ENCODE measurements around the genes USP51, RRAGB, SPIN2B, MTMR8 and ZC4H2.

GRCh38 chrX:54807836-54808007 lies 177 bp downstream of the MAGED2 start:
- RRBS, result no CpG with 5 or more reads among the region's 3 CpGs

DNA sequence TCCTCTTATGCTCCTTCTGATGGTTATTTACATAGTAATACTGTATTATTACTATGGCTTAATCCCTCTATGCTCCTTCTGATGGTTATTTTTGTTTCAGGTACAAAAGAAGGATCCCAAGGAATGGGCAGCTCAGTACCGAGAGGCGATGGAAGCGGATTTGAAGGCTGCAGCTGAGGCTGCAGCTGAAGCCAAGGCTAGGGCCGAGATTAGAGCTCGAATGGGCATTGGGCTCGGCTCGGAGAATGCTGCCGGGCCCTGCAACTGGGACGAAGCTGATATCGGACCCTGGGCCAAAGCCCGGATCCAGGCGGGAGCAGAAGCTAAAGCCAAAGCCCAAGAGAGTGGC lies 7.6 kb downstream of the MAGED2 start:
- RRBS, result 86% methylated on average over 4 of the region's 12 CpGs

DNA sequence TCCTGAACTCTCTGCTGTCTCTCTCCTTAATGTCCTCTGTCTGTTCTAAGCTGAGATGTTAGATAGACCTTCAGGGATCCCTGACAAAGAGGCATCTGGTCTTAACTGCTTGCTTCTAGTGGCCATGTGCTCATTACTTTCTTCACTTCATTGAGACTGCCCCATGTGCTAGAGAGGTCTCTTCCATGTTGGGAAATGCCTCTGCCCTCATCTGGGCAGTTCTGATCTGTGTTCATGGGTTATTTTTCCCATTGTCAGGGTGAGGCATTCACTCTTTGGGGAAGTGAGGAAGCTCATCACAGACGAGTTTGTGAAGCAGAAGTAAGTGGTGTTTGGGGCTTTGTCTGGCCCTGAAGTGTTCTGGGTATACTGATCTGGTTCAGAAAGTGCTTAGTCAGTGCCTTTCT lies 6.2 kb downstream of the TRO start:
- RRBS, result no CpG with 5 or more reads among the region's 1 CpG

- RRBS, result no CpG with 5 or more reads among the region's 10 CpGs
Measured at GRCh38 chrX:55279932-55280251, 15.2 kb upstream of the PAGE3 start.

- RRBS, result no CpG with 5 or more reads among the region's 24 CpGs
Measured at GRCh38 chrX:55489670-55490352, at the start of gene USP51. Gene USP51 (minus strand): TSS chrX:55489848.

- RRBS, result no CpG with 5 or more reads among the region's 35 CpGs
Measured at GRCh38 chrX:55717268-55717998, at the start of gene RRAGB. Gene RRAGB (plus strand): TSS chrX:55717749.

- RRBS, result no CpG with 5 or more reads among the region's 43 CpGs
Measured at GRCh38 chrX:56563929-56565145, 910 bp downstream of the UBQLN2 start.

- RRBS, result 2% methylated on average over 17 of the region's 63 CpGs
Measured at GRCh38 chrX:57120886-57122236, at the start of gene SPIN2B. Gene SPIN2B (minus strand): TSS chrX:57121548.

- RRBS, result no CpG with 5 or more reads among the region's 12 CpGs
Measured at GRCh38 chrX:57593677-57594573, 2.1 kb downstream of the ZXDB start.

DNA sequence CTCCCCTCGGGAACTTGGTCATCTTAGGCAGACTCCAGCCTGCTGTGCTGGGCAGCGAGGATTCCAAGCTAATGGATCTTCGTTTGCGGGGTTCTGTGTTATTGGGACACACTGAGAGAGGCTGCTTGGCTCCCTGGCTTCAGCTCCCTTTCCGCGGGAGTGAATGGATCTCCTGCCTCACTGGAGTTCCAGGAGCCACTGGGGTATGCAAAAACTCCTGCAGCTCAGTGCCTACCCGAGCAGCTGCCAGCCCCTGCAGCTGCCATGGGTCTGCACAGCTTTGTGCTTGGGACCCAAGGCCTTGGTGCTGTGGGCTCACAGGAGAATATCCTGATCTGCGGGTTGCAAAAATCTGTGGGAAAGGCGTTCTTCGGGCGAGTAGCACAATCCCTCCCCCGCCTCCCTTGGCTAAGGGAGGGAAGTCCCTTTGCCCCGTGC lies 15.8 kb downstream of the ZXDB start:
- RRBS, result no CpG with 5 or more reads among the region's 13 CpGs

DNA sequence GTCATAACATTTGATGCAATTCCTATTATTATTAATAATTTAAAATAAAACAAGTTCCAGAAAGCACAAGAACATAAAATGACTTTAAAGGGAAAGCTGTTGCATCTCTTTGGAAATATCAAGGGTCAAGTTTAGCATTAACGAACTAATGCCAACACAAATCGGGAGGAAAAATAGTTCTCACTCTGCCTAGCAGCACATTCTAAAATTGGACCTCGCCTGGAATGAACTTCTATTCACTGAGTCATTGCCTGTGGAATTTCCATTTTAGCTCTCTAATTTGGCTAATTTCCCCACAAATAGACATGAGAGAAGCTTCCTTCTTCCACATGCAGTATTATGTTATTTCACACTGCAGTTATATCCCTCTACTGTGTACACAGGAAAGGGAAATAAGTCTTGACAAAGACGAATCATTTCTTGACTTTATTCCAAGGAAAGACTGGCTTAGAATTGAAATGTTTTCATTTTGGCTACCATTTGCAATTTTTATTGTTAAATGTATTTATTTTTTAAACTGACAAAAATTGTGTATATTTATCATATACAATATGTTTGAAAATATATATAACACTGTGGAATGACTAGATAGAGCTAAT lies 9.3 kb downstream of the ZXDA start:
- RRBS, result no CpG with 5 or more reads among the region's 4 CpGs

DNA sequence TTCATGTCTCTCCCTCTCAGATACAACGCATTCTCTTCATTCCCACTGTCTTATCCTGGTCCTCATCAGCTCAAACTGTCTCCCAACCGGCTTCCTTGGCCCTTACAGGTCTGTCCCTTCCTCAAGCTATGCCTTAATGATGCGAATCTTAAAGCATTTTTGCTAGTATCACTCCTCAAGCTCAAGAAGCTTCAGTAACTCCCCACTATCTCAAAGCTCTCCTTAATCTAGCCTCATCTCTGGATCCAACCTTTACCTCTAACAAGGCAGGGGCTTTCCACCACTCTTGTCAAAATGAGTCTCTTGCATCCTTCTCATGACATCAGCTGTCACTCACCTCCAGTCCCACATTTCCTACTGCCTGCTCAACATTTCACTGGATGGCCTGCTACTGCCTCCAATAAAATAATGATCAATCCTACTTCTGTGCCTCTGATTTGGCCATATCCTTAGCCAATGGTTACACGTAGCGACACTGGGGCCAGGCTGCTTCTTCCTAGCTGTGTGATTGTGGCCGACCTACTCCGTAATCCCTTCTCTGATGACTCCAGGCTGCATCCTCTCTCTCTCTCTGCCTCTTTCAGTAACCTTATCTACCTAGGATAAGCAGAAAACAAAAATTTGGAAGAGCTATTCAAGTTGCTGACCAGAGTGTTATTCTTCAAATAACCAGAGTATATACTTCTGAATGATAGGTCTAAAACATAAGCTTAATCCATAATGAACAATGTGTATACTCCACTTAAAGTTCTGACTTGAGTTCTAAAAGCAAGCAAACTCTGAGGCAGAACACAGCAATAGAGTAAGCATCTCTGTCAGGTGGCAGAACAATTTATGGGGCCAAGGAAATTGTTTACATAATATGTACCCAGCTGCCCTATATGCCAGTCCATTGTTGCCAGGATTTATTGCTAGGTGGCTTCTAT lies 52.3 kb downstream of the ARHGEF9 start:
- RRBS, result no CpG with 5 or more reads among the region's 7 CpGs

DNA sequence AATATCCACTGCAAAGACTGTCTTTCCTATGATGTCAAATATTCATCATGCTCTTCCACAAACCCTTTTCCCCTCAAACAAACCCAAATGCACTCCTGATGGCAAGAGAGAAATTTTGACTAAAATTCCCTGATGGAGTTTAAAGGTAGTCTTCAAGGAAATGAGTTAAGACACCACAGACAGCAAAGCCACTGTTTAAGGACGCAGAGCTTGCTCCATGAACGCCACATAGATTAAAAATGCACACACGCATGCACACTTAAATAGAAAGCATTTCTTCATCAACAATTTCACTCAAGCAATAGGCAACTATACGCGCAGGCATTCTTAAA lies 31.1 kb downstream of the ARHGEF9 start:
- RRBS, result no CpG with 5 or more reads among the region's 5 CpGs

- RRBS, result 2% methylated on average over 5 of the region's 46 CpGs
Measured at GRCh38 chrX:64394841-64395771, at the start of gene MTMR8. Gene MTMR8 (minus strand): TSS chrX:64395452.

GRCh38 chrX:64975958-64976941 lies at the start of gene ZC4H2:
Gene ZC4H2 (minus strand): TSS chrX:64976450.
- RRBS, result 2% methylated on average over 3 of the region's 29 CpGs

- RRBS, result no CpG with 5 or more reads among the region's 5 CpGs
Measured at GRCh38 chrX:65517990-65518662, 16.5 kb downstream of the LAS1L start.

DNA sequence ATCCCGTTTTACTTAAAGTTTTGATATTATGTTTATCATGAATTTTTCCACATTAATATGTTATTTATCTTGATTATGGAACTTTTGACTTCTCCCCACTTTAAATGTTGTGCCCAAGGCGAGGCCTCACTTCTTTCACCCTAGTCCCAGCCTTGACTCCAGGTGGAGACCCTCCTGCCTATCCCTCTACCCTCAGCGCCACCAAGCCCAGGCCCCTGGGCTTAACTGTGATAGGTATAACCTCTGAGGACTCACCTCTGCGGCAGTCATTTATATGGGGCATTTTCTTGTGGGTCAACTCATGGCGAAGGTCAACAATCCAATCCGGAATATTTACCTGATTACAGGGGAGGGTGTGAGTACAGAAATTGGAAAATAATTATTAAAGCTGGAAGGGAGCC lies 3.5 kb downstream of the LAS1L start:
- RRBS, result no CpG with 5 or more reads among the region's 6 CpGs

DNA sequence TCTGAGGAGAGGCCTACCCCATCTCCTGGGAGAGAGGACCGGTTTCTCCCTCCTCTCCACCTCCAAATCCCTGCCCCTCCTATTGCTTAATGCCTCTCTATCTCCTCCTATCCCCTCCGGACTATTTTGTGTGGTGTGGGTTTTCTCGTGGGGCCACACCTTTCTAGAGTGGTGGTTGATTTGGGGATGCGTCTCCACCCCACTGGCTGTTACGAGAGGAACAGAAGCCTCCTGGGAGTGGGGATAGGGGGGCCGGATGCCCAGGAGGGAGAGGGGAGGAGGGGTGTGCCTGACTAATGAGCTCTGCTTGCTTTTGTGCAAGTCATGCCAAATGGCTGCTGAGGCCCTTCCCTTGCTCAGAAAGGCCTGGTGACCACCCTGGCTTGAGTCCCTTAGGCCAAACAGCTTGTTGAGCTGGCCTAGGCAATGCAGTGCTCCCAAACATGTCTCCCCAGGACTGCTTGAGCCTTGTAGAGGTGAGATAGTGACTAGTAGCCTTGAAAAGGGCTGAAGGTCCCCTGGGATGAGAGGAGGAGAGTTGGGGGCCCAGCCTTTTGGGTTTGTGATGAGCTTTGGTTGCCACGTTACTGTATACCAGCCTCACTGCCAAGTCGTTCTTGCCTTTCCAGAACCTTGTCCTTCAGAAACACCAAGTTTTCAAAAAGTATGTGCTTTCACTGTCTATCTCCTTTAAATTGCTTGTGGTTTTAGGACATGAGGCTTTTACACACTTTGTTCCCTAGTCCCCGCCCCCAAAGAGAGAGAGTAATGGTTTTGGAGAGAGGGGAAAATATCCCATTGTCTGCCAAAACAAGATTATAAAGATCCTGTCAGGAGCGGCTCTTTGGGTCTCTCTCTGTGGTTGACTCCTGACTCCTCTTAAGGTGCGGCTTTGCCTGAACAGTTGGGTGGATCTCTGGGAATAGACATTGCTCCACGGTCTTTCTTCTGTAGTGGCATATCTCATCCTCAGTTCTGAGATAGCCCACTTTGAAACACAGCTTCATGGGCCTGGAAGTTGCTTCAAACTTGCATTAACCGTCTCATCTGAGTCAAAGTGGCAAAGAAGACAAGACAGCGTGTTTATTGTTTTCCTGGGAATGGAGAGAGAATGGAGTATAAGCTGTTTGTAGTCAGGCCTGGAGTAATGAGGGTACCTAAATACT lies 1.4 kb downstream of the MSN start:
- RRBS, result 4% methylated on average over 1 of the region's 14 CpGs

DNA sequence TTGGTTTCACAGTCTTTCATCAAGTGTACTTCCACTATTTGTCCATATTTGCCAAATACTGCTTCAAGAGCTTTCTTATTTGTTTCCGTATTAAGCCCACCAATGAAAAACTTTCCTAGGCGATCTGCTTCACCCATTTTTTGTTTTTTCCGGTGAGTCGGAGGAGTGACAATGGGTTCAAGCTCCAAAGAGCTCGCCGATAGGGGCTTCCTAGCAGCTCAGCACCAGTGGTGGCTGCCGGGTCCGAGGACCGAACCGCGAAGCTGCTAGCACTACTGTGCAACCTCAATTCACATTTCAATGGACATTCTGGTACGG lies 82.9 kb downstream of the VSIG4 start:
- RRBS, result no CpG with 5 or more reads among the region's 12 CpGs